Body of pancreas (tissue), 2 donors: ENCODE measurements around a stretch of chr4.

GRCh38 chr4:139037575-139037963, 22.0 kb downstream of the NOCT start:
- PRO-cap, result no peak
- RAMPAGE, long total RNA, 2 experiments, result no peak in any of the 2 experiments

GRCh38 chr4:139175928-139176280, 1.1 kb downstream of the ELF2 start:
- PRO-cap, result bidirectional peak, plus-strand start at chr4:139176138, minus-strand start at chr4:139176106
- RAMPAGE, long total RNA, 2 experiments, result no peak in any of the 2 experiments

- PRO-cap, result no peak
- RAMPAGE, long total RNA, 2 experiments, result no peak in any of the 2 experiments
These were observed 52.6 kb upstream of the RAB33B start for GRCh38 chr4:139401274-139401831.

- PRO-cap, result no peak
- RAMPAGE, long total RNA, 2 experiments, result no peak in any of the 2 experiments
These were observed 23.1 kb downstream of the SETD7 start for GRCh38 chr4:139532872-139533426.

DNA sequence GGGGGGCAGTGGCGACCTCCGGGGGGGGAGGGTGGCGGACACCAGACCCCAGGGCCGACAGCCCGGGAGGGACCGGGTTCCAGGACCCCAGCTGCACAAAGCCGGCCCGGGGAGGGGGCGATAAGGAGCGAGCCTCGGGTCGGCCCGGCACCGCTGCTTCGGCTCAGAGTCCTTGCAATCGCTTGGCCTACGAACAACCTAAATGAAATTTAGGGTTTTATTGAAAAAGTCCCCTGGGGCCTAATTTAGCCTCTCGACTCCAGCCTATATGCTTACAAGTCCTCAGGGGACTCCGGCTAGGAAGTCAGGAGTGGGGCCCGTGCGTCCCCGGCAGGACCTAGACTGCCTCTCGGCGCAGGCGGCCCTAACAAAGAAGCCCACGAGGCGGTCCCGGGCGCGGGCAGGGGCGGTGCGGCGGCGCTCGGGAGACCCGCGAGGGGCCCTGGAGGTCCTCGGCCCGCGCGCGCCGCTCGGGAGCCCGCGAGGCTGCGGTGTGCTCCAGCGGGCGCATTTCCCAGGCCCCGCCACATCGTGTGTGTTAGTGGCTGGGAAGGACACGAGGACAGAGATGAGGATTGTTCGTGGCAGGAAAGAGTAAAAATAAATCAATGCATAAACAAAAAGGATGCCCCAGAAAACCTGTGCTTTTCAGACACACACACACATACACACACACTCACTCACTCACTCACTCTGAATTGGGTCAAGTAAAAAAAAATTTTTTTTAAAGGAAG, 70.0 kb downstream of the MGST2 start:
- PRO-cap, result no peak
- RAMPAGE, long total RNA, 2 experiments, result no peak in any of the 2 experiments

DNA sequence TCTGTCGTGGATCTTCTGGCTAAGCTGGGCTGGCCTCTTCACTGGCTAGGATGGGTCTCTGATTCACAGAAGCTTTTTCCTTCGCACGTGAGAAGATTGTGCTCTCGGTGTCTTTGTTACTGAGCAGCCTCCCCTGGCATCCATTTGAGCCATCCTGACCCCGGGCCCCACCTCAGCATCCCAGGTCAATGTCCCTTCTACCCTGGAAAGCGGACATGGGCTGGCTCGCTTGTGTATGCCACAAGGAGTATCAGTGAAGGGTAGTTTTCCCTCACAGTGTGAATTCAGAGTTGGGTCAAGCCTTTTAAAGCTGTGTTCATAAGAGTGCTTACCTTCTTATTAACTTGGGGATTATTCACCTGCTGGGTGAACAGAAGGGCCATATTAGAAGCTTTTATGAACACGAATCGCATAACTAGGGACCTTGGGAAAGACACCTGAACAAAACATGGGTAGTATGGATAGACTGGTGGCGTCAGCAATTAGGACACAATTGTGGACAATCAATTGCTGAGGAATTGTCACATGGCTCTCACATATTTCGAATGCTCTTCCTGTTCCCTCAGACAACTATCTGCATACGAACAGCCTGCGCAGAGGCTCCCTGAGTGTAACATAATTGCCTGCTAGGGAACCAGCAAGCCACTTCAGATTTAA, 160.6 kb downstream of the MGST2 start:
- PRO-cap, result no peak
- RAMPAGE, long total RNA, 2 experiments, result no peak in any of the 2 experiments

- PRO-cap, result no peak
- RAMPAGE, long total RNA, 2 experiments, result no peak in any of the 2 experiments
These were observed 176.1 kb downstream of the MGST2 start for GRCh38 chr4:139841766-139842018.

DNA sequence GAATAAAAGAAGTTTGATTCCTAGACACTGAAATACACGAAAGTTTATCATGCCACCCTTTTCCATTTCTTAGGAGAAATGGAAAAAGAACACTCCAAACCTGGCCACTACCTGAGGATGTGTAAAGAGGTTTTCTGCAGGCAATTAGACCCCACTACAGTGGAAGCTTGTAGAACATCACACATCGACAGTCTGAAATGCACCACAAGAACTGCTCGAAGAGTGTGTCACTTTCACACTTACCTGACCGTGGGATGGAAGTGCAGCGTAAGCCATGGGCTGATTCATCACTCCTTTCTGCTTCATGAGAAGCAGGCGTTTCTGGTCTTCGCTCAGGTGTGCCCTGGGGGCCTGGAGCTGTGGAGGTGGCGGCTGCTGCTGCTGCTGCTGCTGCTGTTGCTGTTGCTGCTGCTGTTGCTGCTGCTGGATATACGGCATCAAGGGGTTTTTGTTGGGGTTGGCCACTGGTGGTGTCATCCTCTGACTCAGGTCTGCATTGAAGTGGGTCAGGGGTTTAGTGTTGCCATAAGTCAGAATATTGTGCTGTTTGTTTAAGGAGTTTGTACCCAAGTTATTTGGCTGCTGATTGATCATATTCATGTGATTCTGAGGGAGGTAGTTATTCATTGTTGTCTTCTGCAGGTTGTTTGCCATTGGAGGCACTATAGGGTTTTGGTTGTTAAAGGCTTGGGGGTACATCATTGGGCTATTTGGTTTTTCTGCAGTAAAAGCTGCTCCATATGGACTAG, 223.7 kb downstream of the MGST2 start:
- PRO-cap, result no peak
- RAMPAGE, long total RNA, 2 experiments, result no peak in any of the 2 experiments

GRCh38 chr4:140099645-140100540, 54.1 kb downstream of the MAML3 start:
- PRO-cap, result no peak
- RAMPAGE, long total RNA, 2 experiments, result start-site peak on the minus strand in 1 of 2 experiments, at chr4:140099706-140100011 at its widest, 6 reads per replicate

DNA sequence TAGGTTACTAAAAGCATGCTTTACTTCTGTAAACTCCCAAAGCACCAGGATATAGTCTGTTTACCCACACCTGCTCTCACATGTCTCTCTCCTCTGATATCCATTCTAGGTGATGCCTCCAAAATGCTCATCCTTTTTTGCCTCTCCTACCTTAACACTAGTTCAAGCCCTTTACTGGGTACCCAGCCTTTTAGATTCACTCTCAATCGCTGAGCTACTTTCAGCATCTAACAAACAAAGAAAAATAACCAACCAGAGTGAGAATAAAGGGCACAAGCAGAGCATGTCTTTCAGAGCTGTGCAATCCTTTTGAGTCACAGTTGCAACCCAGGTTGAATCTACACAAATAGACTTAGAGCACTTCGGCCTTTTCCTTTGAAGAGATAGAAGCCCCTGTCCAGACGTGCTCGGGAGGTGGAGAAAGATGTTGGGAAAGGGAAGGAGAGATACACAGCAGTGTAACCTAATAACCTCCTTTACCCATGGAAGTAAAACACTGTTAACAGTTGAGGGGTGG, 9.2 kb downstream of the MAML3 start:
- PRO-cap, result no peak
- RAMPAGE, long total RNA, 2 experiments, result no peak in any of the 2 experiments

GRCh38 chr4:140673541-140674105, 82.6 kb downstream of the TBC1D9 start:
- PRO-cap, result no peak
- RAMPAGE, long total RNA, 2 experiments, result no peak in any of the 2 experiments

DNA sequence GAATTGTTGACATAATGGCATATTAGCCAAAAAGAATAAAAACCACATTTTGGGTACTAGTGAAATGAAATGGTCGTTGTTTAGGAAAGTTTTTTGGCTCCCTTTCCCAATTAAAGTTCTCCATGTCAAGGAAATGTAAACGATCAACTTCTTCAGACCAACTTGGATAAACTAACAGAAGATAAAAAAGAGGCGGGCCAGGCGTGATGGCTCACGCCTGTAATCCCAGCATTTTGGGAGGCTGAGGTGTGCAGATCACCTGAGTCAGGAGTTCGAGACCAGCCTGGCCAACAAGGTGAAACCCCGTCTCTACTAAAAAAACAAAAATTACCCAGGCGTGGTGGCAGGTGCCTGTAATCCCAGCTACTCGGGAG, 60.2 kb downstream of the TBC1D9 start:
- PRO-cap, result unidirectional peak, plus-strand start at position 185 of the sequence
- RAMPAGE, long total RNA, 2 experiments, result no peak in any of the 2 experiments

GRCh38 chr4:140756186-140756259, 162 bp downstream of the TBC1D9 start:
- PRO-cap, result bidirectional peak, plus-strand start at chr4:140756243, minus-strand start at chr4:140756157
- RAMPAGE, long total RNA, 2 experiments, result no peak in any of the 2 experiments

DNA sequence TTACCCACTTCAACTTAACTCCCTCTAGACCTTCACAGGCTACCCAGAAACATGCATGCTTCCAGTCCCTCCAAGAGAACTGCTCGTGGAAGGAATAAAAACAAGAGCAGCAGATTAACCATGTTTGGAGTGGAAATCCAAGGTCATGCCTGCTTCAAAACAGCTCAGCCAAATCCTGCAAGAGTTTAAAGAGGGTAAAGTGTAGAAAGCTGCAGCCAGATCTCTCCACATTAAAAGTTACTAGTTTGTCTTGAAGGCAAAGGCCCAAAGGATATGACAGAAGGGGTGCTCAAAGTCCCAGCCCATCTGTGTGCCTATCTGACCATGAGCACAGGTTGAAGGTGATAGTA, 139.2 kb downstream of the RNF150 start:
- PRO-cap, result no peak
- RAMPAGE, long total RNA, 2 experiments, result no peak in any of the 2 experiments

DNA sequence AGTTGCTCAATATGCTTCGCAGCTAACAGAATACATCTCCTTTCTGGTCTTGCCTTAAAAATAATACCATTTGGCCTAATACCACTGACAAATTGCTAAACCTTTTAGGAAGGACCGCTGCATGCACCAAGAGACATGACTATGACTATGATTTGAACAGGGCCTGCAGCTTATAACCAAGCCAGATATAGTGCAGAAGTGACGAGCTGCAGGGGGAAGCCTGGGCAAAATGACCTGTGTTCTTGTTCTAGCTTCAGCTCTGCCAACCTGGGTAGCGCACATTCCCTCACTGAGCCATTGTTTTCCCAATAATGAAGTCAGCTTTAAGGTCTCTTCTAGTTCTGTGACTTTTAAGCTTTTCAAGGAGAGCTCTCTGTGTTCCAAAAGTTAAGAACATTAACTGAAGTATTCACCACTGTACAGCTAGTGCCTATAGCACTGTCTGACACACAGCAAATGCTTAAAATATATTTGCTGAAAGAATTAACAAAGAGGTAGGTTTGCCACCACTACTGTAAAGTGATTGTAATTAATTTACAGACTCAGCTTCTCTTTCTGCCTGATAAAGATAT, 130.7 kb downstream of the RNF150 start:
- PRO-cap, result no peak
- RAMPAGE, long total RNA, 2 experiments, result no peak in any of the 2 experiments

DNA sequence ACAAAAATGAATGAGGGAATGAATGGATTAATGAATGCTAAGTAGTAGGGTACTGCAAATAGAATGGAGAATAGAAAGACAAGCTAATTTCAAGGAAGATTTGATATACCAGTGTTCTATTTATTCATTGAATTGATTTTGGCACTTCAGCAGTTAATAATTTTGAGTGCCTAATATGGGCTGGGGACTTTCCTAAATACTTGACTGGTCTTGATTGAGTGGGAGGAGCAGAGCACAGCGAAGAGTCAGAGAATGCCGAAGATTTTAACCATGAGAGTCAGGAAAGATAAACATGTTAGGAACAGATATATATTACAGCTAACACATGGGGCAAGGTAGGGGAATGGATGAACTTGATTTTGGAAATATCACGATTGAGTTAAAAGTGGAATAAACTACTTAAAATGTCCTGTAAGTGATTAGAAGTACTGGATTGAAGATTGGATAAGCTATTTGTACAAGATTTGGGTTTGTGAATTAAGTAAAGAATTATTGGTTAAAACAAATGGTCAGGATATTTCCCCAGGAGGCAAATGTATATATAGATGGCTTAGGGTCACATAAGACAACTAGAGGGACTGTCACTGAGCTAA, 10.7 kb downstream of the IL15 start:
- PRO-cap, result no peak
- RAMPAGE, long total RNA, 2 experiments, result no peak in any of the 2 experiments

GRCh38 chr4:142354838-142355607, 491.1 kb downstream of the INPP4B start:
- PRO-cap, result no peak
- RAMPAGE, long total RNA, 2 experiments, result no peak in any of the 2 experiments

DNA sequence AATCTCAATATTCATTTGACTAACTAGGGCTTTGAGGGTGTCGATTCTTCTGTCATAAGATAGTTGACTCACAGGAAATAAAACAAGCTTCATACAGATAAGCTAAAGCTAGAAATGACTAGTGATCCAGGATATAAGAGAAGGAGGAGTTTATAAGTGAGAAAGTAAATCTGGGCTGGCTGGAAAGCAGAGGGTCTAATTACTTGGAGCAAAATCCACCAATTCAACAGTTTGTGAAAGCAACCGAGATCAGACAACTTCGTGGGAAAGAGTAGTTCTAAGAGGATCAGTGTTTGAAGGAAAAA, 429.4 kb downstream of the INPP4B start:
- PRO-cap, result no peak
- RAMPAGE, long total RNA, 2 experiments, result no peak in any of the 2 experiments

- PRO-cap, result no peak
- RAMPAGE, long total RNA, 2 experiments, result no peak in any of the 2 experiments
These were observed 371.8 kb downstream of the INPP4B start for GRCh38 chr4:142474194-142474824.

DNA sequence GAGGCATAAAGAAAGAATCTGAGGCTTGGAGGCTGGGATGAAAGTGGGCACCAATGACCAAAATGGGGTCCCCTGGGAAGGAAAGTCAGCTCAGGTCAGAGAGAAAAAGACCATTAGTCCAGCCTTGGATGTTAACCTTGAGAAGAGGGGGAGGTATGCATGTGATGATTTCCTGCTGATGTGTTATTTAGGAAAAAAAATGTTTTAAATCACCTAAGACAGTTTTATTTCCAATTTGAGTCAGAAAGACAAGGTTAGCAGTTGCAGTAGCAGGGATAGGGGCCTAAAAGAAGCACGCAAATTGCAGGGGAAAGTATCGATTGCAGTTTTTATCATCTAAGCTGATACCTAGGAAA, 289.6 kb downstream of the INPP4B start:
- PRO-cap, result no peak
- RAMPAGE, long total RNA, 2 experiments, result no peak in any of the 2 experiments